Foreskin fibroblast (primary cell): Measurements from ENCODE around the gene ANKRD42.

DNA sequence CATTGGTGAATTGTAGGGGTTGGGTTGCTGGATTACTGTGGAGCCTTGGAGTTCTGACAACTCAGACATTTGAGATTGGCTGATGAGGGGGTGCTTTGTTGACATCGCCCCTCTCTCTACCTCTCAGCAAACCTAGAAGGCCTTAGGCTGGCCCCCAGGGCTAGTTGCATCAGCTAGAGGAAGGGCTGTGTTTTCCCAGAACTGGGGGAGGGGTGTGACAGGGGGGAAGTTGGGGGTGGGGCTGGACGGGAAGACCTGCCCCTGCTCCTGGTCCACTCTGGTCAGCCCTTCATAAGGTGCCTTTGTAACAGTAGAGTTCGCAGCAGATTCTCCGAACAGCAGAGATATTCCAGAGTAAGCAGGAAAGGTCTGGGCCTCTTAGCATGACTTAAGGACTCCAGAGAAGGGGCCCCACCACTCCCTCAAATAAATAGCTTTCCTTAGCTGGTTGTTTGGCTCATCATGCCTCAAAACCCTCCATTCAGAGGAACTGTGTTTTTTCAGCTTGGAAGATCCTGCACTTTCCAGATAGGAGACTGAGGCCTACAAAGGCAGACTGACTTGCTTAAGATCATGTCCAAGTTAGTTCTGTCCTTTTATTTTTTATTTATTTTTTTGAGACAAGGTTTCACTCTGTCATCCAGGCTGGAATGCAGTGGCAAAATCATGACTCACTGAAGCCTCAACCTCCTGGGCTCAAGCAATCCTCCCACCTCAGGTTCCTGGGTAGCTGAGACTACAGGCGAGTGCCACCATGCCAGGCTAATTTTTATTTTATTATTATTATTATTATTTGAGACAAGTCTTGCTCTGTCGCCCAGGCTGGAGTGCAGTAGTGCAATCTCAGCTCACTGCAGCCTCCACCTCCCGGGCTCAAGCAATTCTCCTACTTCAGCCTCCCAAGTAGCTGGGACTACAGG lies 12.3 kb upstream of the THRSP start:
- RRBS: no CpG with 5 or more reads among the region's 7 CpGs

GRCh38 chr11:78078454-78078852 lies 1.2 kb downstream of the NDUFC2 start:
- RRBS: no CpG with 5 or more reads among the region's 5 CpGs

GRCh38 chr11:78156211-78157081 lies 17.0 kb upstream of the ALG8 start:
- RRBS: 46% methylated on average over 2 of the region's 7 CpGs

DNA sequence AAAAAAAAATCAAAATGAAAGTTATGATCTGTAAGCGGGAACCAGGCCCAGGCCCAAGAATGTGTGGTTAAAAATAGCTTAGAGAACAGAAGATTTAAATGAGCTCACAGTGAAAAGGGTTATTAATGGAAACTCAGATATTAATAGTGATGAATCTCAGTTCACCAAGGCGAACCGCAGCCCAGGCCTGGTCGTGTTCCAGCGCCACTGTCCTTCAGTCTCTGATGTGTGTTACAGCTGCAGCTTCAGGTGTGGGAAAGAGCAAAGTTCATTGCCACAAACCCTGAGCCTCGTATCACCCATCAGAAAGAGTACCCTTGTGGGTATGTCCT lies 107.1 kb downstream of the GAB2 start:
- RRBS: no CpG with 5 or more reads among the region's 6 CpGs

GRCh38 chr11:78387012-78387733 lies 30.4 kb downstream of the GAB2 start:
- RRBS: no CpG with 5 or more reads among the region's 6 CpGs

DNA sequence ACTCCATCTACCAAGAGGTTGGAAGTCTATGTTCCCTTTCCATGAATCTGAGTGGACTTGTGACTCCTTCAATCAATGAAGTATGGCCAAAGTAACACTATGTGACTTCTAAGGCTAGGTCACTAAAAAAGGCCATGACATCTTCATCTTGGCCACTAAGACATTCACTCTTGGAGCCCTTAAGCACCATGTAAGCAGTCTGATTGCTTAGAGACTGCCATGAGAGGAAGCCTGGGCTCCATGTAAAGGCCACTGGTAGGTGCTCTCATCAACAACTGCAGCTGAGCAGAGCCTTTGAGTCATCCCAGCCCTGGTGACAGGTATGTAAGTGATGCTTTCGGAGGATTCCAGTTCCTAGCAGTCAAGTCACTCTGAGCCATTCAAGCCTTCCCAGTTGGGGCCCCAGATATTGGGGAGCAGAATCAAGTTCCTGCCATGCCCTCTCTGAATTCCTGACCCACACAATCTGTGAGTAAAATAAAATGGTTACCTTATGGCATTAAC lies 26.2 kb downstream of the GAB2 start:
- RRBS: no CpG with 5 or more reads among the region's 1 CpG

GRCh38 chr11:78424656-78425372 lies 7.2 kb upstream of the GAB2 start:
- RRBS: no CpG with 5 or more reads among the region's 2 CpGs

DNA sequence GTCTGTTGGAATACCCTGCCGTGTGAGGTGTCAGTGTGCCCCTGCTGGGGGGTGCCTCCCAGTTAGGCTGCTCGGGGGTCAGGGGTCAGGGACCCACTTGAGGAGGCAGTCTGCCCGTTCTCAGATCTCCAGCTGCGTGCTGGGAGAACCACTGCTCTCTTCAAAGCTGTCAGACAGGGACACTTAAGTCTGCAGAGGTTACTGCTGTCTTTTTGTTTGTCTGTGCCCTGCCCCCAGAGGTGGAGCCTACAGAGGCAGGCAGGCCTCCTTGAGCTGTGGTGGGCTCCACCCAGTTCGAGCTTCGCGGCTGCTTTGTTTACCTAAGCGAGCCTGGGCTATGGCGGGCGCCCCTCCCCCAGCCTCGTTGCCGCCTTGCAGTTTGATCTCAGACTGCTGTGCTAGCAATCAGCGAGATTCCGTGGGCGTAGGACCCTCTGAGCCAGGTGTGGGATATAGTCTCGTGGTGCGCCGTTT lies 108.4 kb upstream of the NARS2 start:
- RRBS: no CpG with 5 or more reads among the region's 18 CpGs

DNA sequence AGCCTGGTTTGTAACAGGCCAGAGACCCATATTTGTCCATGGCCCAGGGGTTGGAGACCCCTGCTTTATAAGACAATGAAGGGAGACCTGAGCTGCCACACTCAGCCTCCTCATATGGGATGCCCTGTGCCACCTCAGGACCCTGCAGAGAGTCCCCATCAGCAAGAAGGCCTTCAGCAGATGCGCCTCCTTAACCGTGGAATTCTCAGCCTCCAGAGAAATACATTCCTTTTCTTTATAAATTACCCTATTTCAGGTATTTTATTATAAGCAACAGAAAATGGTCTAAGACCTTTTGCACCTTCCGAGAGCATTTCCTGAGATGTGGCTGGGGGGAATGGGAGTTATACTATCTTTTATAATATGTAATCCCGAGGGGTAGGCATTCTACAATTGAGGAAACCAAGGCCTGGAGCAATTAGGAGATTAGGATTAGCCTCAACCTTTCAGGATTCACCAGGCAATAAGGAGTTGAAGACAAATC lies 139.9 kb upstream of the TENM4 start:
- RRBS: no CpG with 5 or more reads among the region's 4 CpGs

DNA sequence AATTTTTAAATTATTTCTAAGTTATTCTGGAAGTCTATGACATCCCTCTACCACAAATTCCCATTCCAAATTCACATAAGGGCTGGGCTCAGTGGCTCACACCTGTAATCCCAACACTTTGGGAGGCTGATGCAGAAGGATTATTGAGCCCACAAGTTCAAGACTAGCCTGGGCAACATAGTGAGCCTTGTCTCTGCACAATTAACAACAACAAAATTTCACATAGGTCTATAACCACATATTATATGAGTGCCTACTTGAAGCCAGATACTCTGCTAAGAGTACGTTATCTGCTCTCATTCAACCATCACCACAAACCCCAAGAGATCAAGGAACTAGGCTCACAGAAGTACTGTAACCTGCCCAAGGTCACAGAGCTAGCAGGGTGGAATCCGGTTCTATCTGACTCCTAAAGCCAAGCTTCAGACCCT lies 1.2 kb downstream of the PRCP start:
- RRBS: no CpG with 5 or more reads among the region's 2 CpGs

DNA sequence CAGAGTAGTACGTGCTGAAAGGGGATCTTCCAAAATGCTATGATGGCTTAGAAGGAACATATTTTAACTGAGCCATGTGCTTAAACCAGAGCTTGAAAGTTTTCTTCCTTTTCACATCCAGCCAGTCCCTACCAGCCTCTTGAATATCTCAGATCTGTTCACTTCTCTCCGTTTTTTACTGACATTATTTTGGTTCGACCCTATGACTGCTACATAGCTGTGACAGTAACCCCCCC lies 539 bp downstream of the DDIAS start:
- RRBS: no CpG with 5 or more reads among the region's 3 CpGs

GRCh38 chr11:82960398-82961141 lies 59.0 kb downstream of the DDIAS start:
- RRBS: no CpG with 5 or more reads among the region's 4 CpGs

- RRBS: no CpG with 5 or more reads among the region's 3 CpGs
Measured at GRCh38 chr11:82996069-82996563, 75.6 kb downstream of the RAB30 start.

DNA sequence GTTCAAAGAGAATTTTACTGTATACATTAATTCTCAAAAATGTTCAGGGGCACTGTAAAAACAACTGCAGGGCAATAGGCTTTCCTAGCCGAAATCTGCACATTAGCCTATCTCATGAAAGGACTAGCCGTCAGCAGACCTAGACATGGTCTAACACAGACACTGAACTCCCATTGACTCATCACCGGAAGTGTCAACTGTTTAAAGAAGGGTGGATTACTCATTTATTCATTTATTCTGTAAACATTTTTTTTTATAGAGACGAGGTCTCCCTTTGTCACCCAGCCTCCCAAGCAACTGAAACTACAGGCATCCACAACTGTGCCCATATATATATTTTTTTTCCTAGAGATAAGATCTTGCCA lies 26.7 kb downstream of the RAB30 start:
- RRBS: no CpG with 5 or more reads among the region's 4 CpGs

DNA sequence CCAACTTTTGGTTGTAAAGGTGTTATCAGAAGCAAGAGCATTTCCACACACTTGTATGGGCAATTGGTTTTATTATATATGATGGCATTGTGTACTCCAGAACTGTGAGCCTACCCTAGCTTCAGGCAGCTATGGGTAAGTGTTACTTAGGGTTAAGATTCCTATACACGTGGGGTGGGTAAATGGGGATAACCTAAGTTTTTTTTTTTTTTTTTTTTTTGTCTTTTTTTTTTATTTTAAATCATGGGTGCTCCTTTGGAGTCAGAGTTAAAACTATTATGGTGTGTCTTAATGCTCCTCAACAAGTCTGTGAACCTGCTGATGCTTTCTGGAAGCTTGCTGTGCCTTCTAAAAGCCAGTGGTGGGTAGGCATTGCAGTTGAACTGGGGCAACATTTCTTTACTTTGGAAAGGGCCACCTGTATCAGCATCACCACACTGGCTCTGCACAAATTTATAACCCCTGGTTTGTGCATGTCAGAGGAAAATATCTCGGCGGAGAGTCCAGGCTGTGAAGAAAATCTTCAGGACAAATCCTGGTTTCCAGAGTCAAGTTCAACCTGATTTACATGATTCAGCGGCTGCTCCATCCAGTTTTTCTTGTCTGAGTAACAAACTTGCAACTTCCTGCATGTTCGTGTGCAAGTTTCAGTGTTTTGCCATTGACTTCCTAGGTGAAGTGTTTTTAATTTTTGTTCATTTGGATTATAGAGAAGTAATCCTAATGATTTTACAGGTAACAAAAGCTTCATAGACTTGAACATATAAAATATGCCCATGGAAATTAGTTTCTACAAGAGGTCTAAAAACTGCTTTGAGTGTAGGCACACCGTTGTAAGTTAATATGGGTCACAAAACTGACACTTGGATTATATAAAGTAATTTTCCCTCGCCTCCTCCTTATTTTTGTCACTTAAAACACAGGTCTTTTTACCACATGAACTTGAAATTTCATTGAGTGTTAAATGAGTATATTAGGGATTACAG lies 3.5 kb downstream of the PCF11 start:
- RRBS: no CpG with 5 or more reads among the region's 7 CpGs

GRCh38 chr11:83184379-83185675 lies 8.7 kb upstream of the ANKRD42 start:
- RRBS: no CpG with 5 or more reads among the region's 9 CpGs

DNA sequence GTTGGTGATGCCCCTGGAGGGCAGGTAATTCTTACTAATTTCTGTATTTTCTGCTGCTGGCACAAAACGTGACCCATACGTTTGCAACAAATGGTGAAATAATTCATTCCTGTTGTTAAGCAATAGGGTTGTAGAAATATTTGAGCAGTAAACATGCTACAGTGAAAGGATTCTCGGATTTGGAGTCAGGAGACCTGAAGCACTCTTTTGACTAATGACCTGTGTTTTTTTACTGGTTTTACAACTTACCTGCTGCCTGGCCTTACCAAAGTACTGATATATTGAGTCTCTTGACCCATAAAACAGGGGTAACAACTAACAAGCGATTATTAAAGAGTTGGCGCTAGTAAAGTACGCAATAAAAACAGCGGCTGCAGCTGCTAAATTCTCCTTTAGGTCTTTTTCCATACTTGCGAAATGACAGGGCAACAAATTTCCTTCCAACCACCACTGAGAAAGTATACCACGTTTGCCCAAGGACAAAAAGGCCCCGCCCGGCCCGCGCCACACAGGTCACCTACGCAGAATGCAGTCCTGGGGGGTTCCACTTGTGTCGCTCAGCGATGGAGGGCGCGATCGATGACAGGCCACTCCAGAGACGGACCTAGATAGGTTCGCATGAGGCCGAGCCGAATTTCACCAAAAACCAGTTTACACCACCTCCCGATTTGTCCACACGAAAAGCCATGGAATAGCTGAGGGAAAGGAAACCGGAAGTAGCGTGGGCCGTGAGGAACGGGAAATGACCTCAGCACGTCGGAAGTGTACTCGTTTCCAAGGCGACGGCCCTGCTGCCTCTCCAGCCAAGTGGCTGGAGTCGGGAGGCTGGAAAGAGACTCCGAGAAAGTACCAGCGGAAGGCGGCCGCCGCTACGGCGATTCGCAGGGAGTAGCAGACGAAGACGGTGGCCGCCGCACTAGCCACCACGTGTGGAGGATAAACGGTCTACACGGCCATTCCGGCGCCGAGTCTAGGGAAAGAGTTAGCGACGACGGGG lies at the start of gene ANKRD42:
Gene ANKRD42, plus strand, starts transcription at position 767 of the 997 bp plus-strand sequence.
- RRBS: under 1% methylated on average over 6 of the region's 56 CpGs

GRCh38 chr11:83256880-83257479 lies 29.2 kb downstream of the CCDC90B start:
- RRBS: no CpG with 5 or more reads among the region's 2 CpGs

DNA sequence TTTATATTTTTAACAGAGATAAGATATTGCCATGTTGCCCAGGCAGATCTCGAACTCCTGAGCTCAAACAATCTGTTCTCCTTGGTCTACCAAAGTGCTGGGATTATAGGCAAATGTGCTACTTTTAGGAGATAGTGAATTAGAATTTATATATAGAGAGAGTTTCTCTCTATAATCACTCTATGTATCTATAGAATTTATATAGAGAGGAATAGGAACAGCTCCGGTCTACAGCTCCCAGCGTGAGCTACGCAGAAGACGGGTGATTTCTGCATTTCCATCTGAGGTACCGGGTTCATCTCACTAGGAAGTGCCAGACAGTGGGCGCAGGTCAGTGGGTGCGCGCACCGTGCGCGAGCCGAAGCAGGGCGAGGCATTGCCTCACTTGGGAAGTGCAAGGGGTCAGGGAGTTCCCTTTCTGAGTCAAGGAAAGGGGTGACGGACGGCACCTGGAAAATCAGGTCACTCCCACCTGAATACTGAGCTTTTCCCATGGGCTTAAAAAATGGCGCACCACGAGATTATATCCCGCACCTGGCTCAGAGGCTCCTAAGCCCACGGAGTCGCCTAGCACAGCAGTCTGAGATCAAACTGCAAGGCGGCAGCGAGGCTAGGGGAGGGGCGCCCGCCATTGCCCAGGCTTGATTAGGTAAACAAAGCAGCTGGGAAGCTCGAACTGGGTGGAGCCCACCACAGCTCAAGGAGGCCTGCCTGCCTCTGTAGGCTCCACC lies 301.4 kb upstream of the CCDC90B start:
- RRBS: no CpG with 5 or more reads among the region's 26 CpGs

DNA sequence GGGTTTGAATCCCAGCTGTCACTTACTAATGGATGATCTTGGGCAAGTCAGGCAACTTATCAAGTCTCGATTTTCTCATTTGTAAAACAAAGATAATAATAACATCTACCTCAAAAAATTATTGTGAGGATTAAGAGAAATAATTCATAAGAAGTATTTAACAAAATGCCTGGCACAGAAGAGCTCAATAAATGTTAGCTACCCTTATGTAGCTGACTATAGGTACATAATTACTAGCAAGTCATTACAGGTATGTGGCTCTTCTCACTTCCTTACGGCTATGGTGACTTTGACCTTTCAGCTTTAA lies 642.4 kb upstream of the CCDC90B start:
- RRBS: no CpG with 5 or more reads among the region's 2 CpGs